GM23248 (cell line): Measurements from ENCODE around the genes PLXNA2, HSD11B1 and HHAT.

DNA sequence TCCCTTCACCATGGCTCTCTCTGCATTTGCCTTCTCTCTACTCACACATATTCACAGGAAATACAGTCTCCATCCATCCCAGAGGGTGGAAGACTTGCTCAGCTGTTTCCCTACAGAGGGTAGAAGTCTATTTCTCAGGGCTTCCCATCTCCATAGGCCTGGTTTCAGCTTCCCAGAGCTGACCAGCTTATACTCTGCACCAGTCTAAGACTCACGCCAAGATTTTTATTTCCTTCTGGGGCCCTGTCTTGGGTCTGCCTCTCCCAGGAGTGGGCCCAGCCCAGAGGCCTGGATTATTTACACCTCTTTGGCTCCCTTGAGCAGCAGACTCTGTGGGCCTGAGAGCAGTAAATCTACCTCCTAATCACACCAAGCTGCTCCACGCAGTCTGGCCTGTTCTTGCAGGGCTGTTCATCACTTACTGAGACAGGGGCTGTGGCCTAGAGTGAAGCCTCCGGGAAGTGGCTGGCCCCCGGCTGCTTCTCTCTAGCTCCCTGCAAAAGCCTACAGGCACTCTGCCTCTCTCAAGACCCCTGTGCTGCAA lies 102.4 kb downstream of the PLXNA2 start:
- RAMPAGE, long total RNA: no peak

DNA sequence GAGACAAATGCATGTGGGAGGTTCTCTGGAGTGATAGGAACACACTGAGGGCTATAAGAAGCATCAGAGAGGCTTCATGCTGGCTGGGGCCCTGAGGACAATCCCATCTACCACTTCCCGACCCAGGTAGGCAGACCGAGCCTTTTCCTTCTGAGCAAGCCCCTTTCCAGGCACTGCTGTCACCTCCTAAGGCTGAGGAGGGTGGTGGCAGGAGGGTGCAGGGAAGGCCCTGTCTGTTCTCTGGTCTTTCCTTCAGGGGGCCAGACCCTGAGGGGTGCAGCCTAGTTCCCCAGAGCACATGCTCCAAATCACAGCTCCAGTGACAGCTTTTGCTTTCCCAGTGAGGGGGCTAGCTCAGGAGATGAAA lies 63.1 kb downstream of the PLXNA2 start:
- RAMPAGE, long total RNA: no peak

DNA sequence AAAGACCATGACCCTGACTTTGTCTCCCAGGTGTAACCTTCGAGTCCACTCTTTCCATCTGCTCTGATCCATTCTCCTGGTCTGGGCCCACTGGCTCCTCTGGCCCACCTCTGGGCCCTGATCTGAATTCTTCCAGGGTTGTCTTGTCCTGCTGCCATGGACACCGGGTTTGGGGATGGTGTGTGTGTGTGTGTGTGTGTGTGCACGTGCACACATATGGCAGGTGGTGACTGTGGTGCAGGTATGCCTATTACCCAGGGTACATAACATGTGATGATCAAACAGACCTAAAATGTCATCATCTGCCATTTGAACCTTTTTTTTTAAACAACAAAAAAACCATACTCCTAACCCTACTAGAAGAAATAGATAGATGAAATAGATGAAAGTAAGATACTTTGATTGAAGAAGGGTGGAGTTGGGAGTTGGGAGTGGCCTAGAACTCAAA lies 52.0 kb downstream of the PLXNA2 start:
- RAMPAGE, long total RNA: no peak

DNA sequence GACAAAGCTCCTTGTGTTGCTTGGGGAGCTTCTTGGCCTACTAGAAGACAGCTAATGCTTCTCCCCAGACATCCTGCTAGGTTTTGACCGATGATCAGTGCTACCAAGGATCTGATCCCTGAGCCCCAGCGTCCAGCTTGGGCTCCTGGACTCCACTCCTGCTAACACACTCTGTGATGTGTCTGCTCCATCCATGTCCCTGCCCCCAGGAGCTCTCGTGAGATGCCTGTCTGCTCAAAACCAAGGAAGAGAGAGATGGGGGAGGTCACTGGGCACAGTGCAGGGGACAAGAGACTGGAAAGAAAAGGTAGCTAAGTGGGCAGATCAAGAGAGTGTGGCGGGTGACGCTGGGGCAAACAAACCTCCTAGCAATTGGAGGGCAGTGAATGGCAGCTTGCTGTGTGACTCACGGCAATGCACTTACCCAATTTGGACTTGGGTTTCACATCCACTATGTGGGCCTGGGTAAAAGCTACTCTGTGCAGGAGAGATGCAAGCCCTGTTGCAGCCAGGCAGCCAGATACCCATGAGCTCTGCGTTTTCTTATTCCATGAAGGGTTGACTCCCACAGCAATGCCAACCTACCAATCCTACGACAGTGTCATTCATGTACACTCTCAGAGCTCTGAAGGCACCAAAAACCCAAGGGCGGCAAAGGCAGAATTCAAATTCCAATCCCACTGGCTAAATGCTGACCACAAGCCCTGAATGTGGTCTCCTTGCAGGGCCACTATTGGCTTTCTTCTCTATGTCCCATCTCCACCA lies 9.5 kb downstream of the PLXNA2 start:
- RAMPAGE, long total RNA: no peak

DNA sequence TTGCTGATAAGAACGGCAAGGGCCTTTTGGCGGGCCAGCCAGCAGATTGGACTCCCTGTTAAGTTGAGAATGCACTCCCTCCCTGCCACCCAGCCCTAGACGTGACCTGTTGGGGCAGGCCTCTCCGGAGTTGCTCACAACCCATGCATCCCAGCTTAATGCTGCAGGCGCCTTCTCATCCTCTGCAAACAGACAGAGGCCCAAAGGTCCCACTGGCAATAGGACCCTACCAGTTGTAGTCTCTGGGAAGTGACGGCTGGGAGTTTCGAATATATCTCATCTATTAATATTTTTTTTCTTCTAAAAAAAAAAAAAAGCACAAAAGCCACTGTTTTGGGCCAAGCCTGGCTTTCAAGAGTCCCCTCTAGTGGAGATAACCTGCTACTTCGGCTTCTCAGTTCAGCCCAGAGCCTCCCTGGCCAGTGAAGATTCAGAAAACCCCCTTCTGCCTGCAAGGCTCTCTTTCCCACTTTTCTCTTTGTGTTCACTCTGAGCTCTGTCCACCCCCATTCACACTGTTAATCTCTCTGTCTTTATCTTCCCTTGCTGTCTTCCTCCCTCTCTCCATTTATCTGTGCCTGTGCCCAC lies 5.2 kb downstream of the PLXNA2 start:
- RAMPAGE, long total RNA: no peak

GRCh38 chr1:208243566-208244757 lies at the start of gene PLXNA2:
TSS of gene PLXNA2 (minus strand) at chr1:208244384.
- RAMPAGE, long total RNA: start-site peak on the minus strand at chr1:208244262-208244333, 32 and 17 reads in 2 replicates

- RAMPAGE, long total RNA: no peak
Observed at GRCh38 chr1:208487878-208488286, 243.7 kb upstream of the PLXNA2 start.

DNA sequence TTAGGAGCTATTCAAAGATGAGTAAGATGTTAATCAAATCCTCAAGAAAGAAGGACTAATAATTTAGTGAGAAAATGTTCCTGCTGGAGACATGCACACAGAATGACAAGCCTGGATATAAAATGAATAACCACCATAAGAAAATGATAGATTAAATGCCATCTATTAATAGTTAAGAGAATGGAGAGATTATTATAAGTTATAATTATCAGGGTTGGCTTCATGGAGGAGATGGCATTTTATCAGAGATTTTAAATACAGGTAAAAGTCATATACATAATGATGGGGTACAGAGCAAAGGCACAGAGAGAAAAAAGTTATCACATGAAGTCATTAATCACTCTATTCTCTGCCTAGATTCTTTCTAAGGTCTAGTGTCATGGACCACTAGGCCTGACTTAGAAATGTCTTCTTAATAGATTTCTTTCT lies 637.5 kb upstream of the CAMK1G start:
- RAMPAGE, long total RNA: no peak

GRCh38 chr1:208988728-208989173 lies 594.8 kb upstream of the CAMK1G start:
- RAMPAGE, long total RNA: no peak

GRCh38 chr1:209617720-209618150 lies 34.2 kb downstream of the CAMK1G start:
- RAMPAGE, long total RNA: no peak

DNA sequence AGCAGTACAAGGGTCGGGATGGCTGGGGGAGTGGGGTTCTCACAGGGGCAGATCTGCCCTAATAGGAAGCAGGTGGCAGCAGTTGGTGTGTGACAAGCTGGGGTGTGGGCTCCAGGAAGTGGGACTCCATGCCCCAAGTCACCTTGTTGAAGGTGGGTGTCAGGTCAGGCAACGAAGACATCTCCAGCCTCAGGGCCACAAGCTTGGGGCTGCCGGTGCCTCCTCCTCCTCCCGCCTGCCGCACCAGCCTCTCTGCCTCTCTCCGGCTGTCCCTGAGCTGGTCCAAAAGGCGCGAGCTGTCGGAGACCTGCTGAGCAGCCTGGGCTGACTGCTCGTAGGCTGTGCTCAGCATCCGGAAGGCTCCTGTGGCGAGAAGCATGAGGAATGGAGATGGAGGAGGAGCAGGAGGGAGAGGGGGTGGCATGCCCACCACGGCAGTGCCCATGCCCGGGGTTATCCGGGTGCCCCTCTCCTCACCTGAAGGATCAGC lies 28.8 kb downstream of the LAMB3 start:
- RAMPAGE, long total RNA: no peak

- RAMPAGE, long total RNA: start-site peak on the minus strand at chr1:209651348-209651396, 9 and 21 reads in 2 replicates
Observed at GRCh38 chr1:209650846-209651736, 1.1 kb downstream of the LAMB3 start.

DNA sequence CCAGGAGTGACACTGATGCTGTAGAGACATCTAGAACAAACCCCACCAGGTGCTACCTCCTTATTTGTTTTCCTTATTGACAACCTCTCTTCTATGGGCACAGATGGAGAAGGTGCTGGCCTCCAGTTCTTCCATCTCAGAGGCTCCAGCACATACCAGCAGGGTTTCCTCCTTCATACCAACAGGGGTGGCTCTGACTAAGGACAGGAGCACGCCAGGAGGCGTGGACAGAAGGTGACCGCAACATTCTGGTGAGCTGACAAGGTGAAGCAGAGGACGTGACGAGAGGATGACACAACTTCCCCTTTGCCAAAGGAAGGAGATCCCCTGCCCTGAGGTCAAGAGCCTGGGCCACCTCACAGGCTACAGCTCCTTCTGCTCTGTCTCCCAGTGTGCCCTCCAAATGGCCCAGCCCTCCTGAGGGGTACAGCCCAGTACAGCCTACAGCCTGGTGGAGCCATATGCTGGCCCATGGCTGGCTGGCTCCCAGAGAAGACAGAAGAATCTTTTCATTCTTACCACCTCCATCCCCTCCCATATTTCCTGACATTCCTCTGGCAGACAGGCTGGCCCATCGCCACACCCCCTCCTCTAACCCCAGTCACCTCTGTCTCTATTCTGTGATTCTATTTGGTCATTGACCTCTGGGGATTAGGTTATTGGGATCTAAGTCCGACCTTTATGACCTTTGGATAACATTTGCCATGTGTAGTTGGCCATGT lies 5.0 kb upstream of the LAMB3 start:
- RAMPAGE, long total RNA: no peak

- RAMPAGE, long total RNA: no peak
Observed at GRCh38 chr1:209676290-209676580, 1.0 kb downstream of the G0S2 start.

- RAMPAGE, long total RNA: no peak
Observed at GRCh38 chr1:209704584-209705033, at the start of gene HSD11B1. TSS of gene HSD11B1 (plus strand) at chr1:209704846.

DNA sequence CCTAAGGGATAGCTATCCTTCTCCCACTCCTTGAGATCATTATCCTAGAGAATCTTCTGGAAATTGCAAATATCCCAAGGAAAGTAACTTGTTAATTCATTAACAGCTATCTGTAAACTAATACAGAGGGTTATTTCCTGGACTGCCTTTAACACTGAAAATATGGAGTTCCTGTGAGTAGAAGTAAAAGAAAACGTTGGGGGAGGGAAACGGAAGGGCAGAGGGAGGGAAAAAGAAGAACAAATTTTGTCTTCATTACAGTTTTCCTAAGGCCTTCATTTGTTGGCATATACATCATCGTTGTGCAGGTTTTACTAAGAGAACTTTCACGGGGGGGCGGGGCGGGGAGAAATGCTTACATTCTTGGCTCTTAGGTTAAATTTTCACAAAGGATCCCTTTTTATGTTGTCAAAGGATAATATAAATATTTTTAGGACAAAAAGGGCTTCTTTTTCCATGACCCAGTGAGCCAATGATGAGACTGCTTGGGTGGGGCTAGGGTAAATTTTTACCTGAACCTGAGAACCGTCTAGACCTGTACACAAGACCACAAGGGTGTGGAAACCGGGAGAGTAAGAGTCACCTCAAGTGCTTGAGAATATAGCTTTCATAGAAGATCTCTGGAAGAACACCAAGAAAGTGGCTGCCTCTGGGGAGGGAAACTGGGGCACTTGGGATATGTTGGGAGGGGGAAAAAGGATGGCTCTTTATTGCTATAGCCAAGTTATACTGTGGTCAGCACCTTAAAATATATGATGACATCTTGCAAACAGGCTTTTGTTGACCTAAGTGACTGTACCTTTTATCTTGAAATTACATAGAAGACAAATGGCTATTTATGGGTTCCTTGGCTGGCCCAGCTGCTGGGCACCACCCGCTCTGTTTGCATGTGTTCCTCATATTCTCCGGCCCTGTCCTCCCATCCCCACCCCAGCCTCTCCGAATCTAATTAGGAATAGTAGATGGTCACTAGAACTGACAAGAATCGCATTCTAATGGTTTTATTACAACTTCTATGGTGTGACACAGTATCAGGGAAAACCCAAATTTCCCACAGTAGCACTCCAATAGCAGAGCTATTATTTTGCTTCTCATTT lies 2.0 kb upstream of the UTP25 start:
- RAMPAGE, long total RNA: no peak

DNA sequence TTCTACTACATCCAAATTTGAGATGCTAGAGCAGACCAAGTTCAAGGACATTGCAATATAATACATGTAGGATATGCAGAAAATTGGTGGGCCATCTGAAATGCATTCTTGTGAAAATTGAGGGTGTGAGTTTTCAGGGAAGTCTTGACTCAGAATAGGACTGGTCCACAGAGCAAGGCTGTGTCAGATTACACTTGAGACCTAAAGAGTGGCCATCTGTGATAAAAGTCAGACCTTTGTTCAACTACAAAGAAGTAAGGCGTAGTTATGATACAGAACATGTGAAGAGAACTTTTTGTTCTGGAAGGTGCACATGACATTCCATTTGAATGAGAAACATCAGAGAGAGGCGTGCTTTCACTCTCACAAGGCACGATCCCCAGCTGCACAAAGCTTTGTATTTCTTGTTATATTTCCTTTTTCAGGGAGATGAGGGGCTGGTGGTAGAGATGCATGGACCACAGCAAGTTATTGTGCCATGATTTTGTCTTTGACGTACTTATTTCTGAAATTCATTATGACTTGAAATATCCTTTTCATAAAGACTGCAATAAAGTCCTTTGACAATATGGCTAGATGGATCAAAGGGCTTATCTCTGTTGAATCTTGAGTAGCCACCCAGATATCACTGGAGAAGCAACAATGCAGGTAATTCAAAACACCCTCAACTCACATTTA lies 45.7 kb downstream of the UTP25 start:
- RAMPAGE, long total RNA: no peak

DNA sequence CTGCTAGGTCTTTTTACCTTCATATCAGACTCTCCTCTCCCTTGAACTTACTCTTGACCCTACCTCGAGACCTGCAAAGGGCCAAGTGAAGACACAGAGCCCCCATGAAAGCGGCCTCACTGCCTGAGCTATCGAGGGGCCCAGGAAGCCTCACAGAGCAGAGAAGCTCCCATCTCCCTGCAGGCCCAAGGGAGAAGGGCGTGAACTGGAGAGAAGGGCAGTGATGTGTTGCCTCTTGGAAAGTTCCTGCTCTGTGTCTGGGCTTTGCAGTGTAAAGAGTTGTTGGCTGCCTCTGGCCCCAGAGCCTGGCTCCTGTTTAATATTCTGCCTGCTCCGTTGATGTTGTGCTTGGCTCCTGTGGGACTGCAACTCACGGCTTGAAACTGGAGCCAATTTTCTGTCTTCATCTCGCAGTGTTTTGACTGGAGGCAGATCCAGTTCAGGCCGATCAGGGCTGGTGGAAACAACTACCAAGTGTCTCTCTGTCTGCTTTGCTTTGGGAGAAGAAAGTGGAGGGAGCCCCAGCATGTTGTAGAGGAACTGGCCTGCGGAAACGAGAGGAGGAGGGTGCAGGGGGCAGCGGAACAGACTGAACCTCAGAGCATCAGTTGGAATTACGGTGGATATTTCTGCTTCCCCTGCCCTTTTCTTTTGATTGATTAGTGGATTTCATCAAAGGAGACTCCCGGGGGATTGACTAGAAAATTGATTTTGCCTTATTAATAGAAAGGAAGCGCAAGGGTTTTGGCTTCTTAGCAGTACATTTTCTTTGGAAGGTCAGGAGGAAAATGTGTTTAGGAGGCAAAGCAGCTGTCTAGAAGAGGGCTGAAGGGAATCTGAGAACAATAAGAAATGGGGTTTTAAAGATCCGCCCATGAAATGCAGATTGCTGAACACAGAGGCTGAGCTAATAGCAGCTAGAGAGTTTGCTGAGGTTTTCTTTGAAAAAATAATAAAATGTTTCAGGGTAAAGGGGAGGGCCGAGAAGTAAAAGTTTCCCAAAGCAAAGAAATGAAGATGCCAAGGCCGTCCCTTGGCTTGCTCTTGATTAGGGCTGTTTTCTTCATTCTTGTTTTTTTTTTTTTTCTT lies 4.6 kb downstream of the SERTAD4 start:
- RAMPAGE, long total RNA: no peak

- RAMPAGE, long total RNA: no peak
Observed at GRCh38 chr1:210328474-210329683, at the start of gene HHAT. TSS of gene HHAT (plus strand) at chr1:210328902.

DNA sequence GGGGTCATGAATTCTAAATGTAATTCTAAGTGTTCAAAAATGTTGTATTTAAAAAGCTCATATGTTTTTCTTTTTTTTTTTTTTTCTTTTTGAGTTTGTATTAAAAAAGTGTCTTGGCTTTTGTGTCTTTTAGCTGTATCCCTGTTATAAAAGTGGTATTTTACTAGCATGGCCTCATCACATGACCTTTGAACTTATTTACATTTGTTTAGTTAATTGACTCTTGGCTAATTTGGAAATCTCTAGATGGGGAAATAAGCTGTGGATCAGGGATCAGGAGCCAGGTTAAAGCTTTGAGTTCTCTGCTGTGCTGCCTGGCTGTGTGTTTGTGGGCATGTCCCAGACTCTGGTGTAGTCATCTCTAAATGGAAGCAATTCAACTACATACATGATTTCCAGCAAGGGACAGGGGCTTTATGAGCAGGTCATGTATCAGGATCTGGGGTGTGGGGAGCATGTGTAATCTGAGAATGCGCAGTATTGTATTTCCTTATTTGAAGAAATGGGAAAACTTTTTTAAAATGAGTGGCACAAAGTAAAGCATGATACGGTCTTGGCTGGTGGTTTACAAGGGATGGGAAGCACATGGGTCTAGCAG lies 56.6 kb downstream of the HHAT start:
- RAMPAGE, long total RNA: no peak